Heart left ventricle (tissue), 7 donors: ENCODE data around the genes MED8, TMEM53, RPS8, BTBD19 and UROD.

DNA sequence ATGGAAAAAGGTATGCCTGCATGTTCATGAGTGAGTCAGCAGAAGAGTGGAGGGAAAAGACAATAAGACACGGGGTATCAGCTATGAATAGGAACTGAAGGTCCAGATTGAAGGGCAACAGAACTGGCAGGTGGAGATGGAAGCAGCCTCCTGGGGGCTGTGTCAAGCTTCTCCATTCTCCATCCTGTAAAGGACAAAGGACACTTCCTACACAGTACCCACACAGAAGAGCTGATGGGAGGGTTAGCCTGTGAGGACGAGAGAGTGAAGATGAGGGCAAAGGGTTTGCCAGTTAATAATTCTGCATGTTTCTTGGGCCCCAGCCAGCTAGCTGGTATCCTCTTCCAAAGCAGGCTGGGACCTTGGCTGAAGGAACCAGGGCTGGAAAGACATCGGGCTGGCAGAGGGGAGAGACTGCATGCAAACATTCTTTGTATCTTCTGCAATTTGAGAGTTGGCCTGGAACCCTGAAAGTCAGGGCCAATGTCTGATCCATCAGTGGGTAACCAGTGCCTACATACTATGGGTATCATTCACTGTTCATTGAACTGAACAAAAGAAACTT lies 5.7 kb upstream of the ELOVL1 start:
- PRO-cap, 6 experiments = no peak in any of the 6 experiments
- RAMPAGE, long total RNA, 2 experiments = no peak in any of the 2 experiments
- RRBS = no CpG with 5 or more reads among the region's 3 CpGs

- PRO-cap, 6 experiments = peak in 6 of 6 experiments; most common plus-strand start chr1:43389937 (in 5); most common minus-strand start chr1:43389791 (in 3)
- RAMPAGE, long total RNA, 2 experiments = start-site peak on the plus strand in 2 of 2 experiments, at chr1:43389887-43389945 at its widest, 21 to 49 reads per replicate; start-site peak on the minus strand in 2 of 2 experiments, at chr1:43389776-43389791 at its widest, 21 to 255 reads per replicate
- RRBS = under 1% methylated on average over 23 of the region's 51 CpGs
Measured at GRCh38 chr1:43389139-43390074, at the start of gene MED8. Gene MED8, minus strand, starts transcription at chr1:43389800.

DNA sequence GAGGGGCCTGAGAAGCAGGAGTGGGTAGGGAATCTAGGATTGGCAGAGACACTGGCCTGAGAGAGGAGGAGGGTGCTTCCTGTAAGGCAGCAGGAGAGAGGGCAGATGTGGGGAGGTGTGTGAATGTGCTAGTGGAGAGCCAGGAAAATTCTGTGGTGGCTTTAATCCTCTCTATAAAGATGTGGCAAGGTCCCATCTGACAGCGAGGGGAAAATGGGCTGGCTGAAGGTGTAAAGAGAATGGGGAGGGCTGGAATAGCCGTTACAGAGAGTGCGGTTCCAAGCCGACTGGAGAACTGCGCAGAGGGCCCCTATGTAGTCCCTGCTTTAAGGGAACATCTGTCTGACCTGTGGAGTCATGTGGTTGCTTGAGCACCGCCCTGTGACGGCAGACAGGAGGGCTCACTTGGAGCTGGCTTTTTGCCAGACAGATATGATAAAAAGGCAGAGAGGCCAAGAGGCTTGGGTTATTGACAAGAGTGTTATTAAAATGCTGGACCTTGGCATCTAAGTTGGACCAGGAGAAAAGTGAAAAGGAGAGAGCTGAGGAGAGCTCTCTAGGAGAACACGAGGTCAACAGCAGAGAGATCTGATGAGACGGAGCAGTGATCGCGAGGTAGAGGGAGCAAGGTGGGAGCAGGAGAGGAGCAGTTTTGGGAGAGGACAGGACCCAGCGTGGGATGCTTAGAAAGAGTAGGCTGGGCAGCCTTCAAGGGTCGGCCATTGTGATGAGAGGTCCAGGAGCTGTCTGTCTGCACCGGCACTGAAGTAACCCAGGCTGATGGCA lies 5.9 kb upstream of the PTPRF start:
- PRO-cap, 6 experiments = no peak in any of the 6 experiments
- RAMPAGE, long total RNA, 2 experiments = no peak in any of the 2 experiments
- RRBS = no CpG with 5 or more reads among the region's 14 CpGs

GRCh38 chr1:43552588-43553392 lies 22.1 kb downstream of the PTPRF start:
- PRO-cap, 6 experiments = peak in 1 of 6 experiments; most common minus-strand start chr1:43552972 (in 1)
- RAMPAGE, long total RNA, 2 experiments = no peak in any of the 2 experiments
- RRBS = no CpG with 5 or more reads among the region's 8 CpGs

DNA sequence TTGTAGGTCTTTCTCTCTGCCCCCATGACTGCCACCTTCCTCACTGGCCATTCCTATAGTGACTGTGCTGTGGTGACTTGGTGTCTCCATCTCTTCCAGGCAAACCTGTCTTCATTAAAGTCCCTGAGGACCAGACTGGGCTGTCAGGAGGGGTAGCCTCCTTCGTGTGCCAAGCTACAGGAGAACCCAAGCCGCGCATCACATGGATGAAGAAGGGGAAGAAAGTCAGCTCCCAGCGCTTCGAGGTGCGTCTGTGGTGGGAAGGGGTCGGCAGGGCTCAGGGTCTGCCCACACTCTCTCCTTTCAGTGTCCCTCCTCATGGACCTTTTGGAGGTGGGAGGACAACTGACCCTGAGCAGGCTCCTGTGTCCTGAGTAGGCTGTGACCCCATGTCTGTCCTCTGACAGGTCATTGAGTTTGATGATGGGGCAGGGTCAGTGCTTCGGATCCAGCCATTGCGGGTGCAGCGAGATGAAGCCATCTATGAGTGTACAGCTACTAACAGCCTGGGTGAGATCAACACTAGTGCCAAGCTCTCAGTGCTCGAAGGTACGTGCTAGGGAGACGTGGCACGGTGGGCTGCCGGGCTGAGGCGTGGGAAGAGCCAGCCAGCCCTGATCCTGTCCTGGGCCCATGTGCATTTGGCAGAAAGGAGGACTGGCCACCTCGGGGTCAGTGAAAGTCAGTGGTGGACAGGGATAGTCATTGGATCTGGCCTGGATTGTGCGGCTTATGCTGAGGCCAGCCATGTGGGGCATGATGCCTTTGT lies 22.9 kb downstream of the PTPRF start:
- PRO-cap, 6 experiments = no peak in any of the 6 experiments
- RAMPAGE, long total RNA, 2 experiments = no peak in any of the 2 experiments
- RRBS = no CpG with 5 or more reads among the region's 18 CpGs

DNA sequence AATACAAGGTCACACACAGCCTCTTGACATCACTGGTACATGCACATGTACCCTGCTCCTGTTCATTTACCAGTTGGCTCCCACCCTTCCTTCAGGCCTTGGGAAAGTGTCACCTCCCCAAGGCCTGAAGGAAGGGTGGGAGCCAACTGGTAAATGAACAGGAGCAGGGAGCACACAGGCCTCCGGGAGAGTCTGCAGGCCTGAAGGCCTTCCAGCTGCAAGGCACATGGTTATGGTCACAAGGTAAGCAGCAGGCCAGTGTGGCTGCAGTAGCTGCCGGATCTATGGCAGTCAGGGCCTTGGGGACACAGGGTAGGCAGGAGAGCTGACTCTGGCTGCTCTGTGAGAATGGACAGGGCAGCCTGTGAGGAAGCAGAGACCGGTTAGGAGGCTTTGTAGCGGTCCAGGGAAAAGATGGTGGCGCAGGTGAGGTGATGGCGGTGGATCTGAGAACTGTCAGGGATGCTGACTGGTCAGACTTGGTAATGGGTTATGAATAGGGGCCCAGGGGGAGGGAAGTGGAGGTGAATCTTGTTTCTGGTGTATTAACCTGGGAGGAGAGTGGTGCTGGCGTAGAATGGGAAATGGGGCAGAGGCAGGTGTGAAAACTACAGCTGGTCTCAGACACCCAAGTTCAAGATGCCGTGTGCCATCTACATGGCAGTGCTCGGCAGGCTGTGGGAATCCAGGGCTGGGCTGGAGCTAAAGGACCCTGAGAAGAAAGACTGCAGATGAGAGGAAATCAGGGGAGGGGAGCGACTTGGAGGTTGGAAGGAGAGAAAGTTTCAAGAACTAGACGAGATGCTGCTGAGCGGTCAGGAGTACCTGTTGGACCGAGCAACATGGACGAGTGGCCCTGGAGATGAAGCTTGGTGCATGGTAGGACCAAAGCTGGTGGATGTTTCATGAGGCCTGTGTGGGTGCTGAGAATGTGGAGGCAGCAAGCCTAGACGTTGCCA lies 55.5 kb upstream of the KDM4A start:
- PRO-cap, 6 experiments = no peak in any of the 6 experiments
- RAMPAGE, long total RNA, 2 experiments = no peak in any of the 2 experiments
- RRBS = 83% methylated on average over 3 of the region's 15 CpGs

- PRO-cap, 6 experiments = no peak in any of the 6 experiments
- RAMPAGE, long total RNA, 2 experiments = no peak in any of the 2 experiments
- RRBS = no CpG with 5 or more reads among the region's 9 CpGs
Measured at GRCh38 chr1:43611736-43612279, 38.1 kb upstream of the KDM4A start.

DNA sequence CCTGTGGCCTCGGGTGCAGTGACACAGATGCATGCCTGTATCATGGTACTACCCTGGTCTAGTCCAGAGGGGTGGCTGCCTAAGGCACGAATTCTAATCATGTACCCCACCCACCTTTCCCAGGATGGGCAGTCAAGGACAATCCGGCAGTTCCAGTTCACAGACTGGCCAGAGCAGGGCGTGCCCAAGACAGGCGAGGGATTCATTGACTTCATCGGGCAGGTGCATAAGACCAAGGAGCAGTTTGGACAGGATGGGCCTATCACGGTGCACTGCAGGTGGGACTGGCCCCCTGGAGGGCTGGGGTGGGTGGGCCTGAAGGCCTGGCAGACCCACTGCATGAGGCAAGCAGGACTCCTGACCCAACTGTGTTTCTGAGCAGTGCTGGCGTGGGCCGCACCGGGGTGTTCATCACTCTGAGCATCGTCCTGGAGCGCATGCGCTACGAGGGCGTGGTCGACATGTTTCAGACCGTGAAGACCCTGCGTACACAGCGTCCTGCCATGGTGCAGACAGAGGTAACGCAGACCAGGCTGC lies 29.2 kb upstream of the KDM4A start:
- PRO-cap, 6 experiments = no peak in any of the 6 experiments
- RAMPAGE, long total RNA, 2 experiments = no peak in any of the 2 experiments
- RRBS = no CpG with 5 or more reads among the region's 20 CpGs

DNA sequence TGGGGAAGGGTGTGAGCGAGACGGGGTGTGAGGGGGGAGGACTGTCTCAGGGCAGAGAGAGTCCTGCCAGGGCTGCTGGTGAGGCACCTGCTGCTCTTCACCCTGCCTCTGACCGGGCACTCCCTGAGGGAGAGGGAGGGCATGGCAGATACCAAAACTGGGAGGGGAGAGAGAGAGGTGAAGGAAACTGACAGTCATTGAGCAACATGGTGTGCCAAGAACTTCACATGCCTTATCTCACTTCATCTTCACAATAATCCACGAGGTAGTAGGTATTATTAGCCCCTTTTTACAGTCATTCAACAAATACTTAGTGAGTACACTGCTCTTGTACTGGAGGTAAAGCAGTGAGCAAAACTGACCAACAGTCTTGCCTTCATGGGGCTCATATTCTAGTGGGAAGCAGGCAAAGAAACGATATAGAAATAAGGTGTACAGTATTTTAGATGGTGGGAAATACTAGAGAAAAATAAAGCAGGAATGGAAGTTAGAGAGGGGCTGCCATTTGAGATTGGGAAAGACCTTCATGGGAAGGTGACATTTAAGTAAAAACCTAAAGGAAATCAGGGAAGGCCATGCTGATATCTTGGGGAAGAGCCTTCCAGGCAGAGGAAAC lies 61.2 kb upstream of the ARTN start:
- PRO-cap, 6 experiments = peak in 3 of 6 experiments; most common minus-strand start position 122 of the sequence (in 3)
- RAMPAGE, long total RNA, 2 experiments = no peak in any of the 2 experiments
- RRBS = no CpG with 5 or more reads among the region's 5 CpGs

- PRO-cap, 6 experiments = no peak in any of the 6 experiments
- RAMPAGE, long total RNA, 2 experiments = no peak in any of the 2 experiments
- RRBS = no CpG with 5 or more reads among the region's 9 CpGs
Measured at GRCh38 chr1:43935508-43936042, 2.0 kb downstream of the ARTN start.

GRCh38 chr1:43992035-43992353 lies 595 bp downstream of the CCDC24 start:
- PRO-cap, 6 experiments = peak in 1 of 6 experiments; most common minus-strand start chr1:43992096 (in 1)
- RAMPAGE, long total RNA, 2 experiments = no peak in any of the 2 experiments
- RRBS = 1% methylated on average over 3 of the region's 15 CpGs

DNA sequence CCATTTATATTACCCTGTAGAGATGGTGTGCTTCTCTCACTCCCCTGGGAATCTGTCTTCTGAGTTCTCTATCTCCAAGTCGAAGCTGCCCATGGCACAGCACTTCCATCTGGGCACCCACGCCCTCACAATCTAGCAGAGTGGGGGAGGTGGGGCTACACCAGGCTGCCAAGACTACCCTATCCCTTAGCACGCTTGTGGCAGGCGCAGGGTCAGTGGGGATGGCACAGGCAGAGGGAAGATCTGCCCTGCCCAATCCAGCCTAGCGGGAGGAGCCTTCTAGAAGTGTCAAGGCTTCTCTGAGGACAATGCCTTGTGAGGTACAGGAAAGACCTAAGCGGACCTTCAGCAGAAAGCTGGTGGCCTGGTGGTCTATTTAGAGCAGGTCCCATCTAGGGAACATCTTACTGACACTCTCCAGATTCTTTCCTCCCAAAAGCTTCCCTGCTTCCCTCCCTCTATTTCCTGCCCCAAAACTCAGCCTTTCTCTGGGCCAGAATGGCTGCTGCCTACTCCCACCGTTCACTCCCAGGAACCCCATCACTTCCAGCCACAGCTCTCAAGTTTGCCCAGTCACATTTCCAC lies 49.2 kb downstream of the DMAP1 start:
- PRO-cap, 6 experiments = no peak in any of the 6 experiments
- RAMPAGE, long total RNA, 2 experiments = no peak in any of the 2 experiments
- RRBS = no CpG with 5 or more reads among the region's 7 CpGs

DNA sequence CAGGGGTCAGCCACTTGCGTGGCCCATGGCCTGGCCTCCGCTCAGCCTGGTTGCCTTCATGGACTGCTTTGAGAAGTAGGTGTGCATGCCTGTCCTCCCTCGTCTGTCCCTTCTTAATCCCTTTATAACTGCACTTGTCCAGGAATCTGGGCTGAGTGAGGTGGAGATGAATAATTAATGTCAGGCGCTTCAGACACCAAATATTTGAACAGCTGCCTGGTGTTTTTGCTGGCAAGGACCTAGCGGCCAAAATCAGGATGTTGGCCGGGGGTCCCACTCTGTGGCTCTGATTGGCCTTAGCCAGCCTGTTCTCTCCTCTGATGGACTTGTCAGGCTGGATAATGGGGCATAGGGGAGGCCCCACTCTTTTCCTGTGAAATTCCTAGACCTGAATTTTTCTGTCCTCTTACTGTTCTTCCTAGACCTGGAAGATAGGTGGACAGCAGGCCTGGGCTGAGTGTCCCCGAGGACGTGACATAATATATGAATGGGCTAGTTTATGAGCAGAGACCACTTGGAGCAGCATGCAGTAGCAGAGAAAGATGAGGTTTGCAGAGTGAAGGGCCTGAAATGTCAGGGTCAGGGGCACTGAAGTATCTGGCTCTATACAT lies 30.2 kb downstream of the TMEM53 start:
- PRO-cap, 6 experiments = no peak in any of the 6 experiments
- RAMPAGE, long total RNA, 2 experiments = no peak in any of the 2 experiments
- RRBS = no CpG with 5 or more reads among the region's 8 CpGs

DNA sequence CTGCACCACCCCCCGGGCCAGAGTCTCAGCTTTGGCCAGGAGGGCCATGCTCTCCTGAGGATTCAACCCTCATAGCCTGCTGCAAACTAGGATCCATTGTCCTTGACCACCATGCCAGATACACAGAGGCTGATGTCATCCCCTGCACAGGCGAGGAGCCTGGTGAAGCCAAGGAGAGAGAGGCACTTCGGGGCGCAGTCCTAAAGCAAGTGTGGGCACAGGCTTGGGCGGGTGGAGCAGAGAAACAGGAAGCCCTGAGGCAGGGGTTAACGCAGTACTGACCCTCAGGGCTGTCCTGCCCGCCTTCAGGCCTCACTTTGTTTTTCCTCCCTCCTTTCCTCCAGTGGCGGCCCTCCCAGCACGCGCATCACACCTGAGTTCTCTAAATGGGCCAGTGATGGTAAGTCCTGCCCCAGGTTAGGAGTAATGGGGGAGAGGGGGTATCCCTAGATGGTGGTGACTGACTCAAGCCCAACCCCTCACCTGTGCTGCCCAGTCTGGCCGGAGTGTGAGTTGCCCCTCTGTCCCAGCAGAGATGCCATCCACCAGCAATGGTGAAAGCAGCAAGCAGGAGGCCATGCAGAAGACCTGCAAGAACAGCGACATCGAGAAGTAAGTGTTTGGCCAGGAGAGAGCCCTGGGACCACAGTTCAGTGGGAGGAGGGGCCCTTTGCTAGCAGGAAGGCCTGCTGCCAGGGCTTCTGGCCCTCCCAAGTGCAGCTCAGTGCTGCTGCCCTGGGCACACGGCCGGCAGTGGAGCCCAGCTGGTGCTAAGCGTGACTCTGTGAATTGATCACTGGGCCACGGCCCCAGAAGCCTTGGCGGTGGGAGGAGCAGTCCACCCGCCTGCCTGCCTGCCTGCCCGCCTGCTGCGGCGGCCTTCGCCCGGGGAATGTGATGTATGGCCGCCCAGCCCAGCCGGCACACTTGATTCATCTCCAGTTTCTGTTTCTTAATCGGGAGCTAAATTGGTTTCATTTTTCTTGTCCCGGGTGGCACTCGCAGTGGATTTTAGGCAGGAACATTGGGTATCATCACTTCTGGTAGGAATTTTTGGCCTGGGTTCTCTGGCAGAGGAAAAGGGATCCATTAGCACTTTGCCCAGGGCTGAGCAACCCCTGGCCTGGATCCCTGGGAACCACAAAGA lies 29.0 kb downstream of the TMEM53 start:
- PRO-cap, 6 experiments = no peak in any of the 6 experiments
- RAMPAGE, long total RNA, 2 experiments = no peak in any of the 2 experiments
- RRBS = 81% methylated on average over 3 of the region's 29 CpGs

- PRO-cap, 6 experiments = peak in 6 of 6 experiments; most common plus-strand start chr1:44674744 (in 6); most common minus-strand start chr1:44674481 (in 6)
- RAMPAGE, long total RNA, 2 experiments = start-site peak on the minus strand in 1 of 2 experiments, at chr1:44674427-44674470 at its widest, 112 reads per replicate
- RRBS = 1% methylated on average over 5 of the region's 60 CpGs
Measured at GRCh38 chr1:44673979-44675022, at the start of gene TMEM53. Gene TMEM53, minus strand, starts transcription at chr1:44674481.

DNA sequence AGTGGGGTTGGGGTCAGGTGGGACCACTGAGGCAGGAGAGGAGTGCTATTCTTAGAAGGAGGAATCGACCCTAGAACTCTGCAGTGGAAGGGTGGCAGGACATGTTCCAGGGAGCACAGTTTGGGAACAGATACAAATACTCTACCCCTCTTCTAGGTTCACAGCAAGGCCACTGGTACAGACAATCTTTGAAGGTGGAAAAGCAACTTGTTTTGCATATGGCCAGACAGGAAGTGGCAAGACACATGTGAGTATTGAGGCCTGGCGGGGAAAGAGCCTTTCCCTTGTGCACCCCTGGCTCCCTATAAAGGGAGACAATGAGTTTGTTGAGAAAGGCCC lies 17.7 kb downstream of the KIF2C start:
- PRO-cap, 6 experiments = no peak in any of the 6 experiments
- RAMPAGE, long total RNA, 2 experiments = no peak in any of the 2 experiments
- RRBS = no CpG with 5 or more reads among the region's 2 CpGs

- PRO-cap, 6 experiments = peak in 6 of 6 experiments; most common plus-strand start chr1:44775574 (in 6); most common minus-strand start chr1:44775482 (in 4)
- RAMPAGE, long total RNA, 2 experiments = start-site peak on the plus strand in 2 of 2 experiments, at chr1:44775572-44775586 at its widest, 5,837 to 6,054 reads per replicate
- RRBS = under 1% methylated on average over 20 of the region's 92 CpGs
Measured at GRCh38 chr1:44775170-44776454, at the start of gene RPS8. Gene RPS8, plus strand, starts transcription at chr1:44775540.

GRCh38 chr1:44808241-44808943 lies at the start of gene BTBD19:
Gene BTBD19, plus strand, starts transcription at chr1:44808523.
- PRO-cap, 6 experiments = peak in 5 of 6 experiments; most common plus-strand start chr1:44808523 (in 5); most common minus-strand start chr1:44808423 (in 3)
- RAMPAGE, long total RNA, 2 experiments = start-site peak on the plus strand in 2 of 2 experiments, at chr1:44808518-44808541 at its widest, 8 to 71 reads per replicate
- RRBS = no CpG with 5 or more reads among the region's 21 CpGs

DNA sequence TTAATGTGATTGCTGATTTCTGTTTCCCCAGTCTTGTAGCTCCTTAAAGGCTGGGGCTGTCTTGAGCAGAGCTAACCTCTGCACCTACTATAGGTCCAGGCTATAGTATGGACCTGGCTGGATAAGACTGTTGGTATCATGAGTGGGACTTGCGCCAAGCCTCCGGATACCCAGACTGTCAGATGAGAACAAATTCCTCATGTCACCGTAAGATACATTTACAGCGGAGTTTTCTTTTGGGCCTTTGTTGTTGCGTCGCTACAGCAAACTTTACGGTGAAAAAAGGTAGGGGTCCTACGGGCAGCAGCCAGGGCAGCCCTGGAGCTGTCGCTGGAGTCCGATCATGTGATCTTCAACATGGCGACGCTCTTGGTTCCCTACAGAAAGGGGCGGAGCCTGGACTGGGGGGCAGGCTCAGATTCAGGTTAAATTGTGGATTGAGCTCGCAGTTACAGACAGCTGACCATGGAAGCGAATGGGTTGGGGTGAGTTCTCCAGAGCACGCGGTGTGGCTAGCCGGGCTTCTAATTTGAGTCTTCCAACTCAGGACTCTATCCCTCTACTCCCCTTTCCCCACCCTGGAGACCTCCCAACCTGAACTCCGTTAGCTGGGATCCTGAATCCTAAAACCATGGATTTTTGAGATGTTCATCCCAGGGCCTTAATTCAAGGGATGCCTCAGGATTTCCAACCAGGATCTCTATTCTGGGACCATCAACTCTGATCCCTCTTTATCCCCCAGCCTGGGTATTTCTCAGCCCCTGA lies at the start of gene UROD:
TSS of gene UROD (plus strand) at position 454 of the 765 bp plus-strand sequence.
- PRO-cap, 6 experiments = peak in 6 of 6 experiments; most common plus-strand start position 454 of the sequence (in 6); most common minus-strand start position 246 of the sequence (in 1)
- RAMPAGE, long total RNA, 2 experiments = start-site peak on the plus strand in 2 of 2 experiments, centred at positions 396 to 429 of the sequence, 861 to 1,208 reads per replicate
- RRBS = no CpG with 5 or more reads among the region's 19 CpGs

DNA sequence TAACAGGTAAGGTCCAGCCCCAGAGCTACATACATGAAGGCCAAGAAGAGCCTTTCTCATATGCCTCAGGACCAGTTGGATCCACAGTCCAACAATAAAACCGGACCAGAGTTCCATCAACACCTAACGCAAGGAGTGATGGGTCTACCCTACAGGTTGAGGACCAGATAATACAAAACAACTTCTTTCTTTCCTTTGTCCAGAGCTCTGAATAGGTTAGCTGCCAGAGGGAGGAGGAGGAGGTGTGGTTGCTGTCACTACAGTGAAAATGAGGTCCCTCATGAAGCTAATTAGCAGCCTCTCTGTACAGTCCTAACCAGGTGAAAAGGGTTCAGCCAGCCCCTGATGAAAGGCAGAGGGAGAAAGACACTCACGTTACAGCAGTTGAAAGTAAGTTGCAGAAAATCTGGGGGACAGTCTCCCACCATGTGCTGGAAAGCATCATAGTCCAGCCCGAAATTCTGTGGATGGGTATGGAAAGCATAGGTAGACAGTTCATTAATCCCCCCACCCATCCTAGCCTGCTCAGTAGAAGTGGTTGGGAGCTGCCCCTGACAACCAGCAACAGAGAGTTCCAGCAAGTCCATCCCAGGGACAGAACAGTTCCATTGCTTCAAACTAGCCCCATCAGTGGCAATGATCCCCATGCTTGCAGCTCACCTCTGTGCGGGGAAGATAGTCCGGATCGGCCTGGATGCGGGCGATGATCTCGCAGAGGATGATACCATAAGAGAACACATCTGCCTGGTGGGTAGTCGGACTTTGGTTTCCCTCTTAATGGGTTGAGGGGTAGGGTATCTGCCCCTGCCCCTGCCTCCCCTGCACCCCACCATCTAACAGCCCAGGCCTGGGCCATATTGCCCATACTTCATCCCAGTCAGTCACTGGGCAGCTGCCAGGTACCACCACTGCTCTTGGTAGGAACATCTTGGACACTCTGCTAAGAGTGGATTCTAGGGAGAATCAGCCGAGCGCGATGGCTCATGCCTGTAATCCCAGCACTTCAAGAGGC lies 6.7 kb downstream of the TOE1 start:
- PRO-cap, 6 experiments = no peak in any of the 6 experiments
- RAMPAGE, long total RNA, 2 experiments = no peak in any of the 2 experiments
- RRBS = no CpG with 5 or more reads among the region's 14 CpGs